ENCODE results near the gene FGA.

DNA sequence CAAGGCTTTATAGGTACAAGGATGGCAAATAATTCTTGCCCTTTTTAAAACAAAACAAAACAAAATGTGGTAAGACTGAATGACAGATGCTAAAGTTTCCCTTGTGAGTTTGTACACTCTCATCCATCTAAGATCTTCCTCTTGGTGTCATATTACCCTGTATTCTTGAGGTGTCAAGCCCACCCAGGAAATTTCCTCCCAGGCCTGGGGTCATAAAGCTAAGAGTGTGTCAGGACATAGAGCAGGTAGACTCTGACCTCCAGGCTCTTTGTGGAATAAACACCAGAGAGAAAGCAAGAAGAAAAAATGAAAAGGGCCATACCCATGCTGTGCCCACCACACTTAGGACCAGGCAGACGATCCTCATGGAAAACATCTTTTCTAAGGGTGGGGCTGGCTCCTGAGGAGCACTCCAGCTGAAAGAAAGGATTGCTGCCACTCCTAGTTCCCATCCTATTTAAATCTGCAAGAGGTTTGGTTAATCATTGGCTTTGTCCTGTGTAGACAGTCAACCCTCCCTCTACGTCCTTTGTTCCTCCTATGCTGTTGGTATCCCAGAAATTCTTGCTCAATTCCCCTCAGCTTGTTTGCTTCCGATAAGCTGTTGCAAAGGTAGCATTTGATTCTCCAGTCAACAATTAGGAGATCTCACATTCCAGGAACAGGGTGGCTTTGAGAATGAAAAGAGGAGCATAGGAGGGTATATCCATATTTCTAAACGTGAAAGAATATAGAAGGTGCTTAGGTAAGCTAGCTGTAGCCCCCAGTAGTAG is at the start of gene FGA:
Gene FGA (minus strand): TSS at position 431 of the 773 bp plus-strand sequence.
- RRBS, result no CpG with 5 or more reads among the region's 4 CpGs

DNA sequence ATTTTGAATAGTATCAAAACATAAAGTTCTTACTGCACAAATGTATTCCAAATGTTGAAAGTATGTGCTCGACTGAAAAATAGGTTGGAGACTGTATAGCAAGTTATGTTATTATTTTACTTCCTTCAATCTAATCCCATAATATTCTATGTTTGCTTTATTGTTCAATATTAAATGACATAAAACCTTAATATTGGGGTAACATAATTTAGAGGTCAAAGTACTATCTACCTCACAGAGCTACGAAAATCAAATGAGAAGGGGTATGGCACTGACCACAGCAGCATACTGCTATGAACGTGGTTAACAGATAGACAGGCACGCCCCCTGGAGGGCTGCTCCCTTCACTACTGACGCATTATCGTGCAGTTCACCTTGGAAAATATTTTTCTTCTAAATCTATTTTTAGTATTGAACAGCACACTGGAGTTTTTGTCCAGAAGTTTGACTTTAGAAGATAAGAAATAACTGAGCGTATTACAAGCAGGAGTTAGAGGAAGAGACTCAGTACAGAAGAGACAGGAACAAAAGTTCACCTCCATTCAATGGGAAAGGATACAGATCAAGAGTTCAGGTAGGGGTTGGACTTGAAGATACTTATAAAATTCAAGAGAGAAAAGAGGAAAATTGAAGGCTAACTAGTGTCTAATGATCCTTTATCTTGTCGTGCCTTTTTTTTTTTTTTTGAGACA is 22.8 kb downstream of the MAP9 start:
- RRBS, result no CpG with 5 or more reads among the region's 8 CpGs

GRCh38 chr4:155544396-155544817 is 122.2 kb upstream of the GUCY1A1 start:
- RRBS, result no CpG with 5 or more reads among the region's 3 CpGs

- RRBS, result no CpG with 5 or more reads among the region's 4 CpGs
Measured at GRCh38 chr4:155570053-155570415, 96.6 kb upstream of the GUCY1A1 start.

GRCh38 chr4:155854551-155854945 is 11.5 kb downstream of the ASIC5 start:
- RRBS, result no CpG with 5 or more reads among the region's 3 CpGs

GRCh38 chr4:155935353-155935740 is 18.3 kb downstream of the CTSO start:
- RRBS, result no CpG with 5 or more reads among the region's 4 CpGs

DNA sequence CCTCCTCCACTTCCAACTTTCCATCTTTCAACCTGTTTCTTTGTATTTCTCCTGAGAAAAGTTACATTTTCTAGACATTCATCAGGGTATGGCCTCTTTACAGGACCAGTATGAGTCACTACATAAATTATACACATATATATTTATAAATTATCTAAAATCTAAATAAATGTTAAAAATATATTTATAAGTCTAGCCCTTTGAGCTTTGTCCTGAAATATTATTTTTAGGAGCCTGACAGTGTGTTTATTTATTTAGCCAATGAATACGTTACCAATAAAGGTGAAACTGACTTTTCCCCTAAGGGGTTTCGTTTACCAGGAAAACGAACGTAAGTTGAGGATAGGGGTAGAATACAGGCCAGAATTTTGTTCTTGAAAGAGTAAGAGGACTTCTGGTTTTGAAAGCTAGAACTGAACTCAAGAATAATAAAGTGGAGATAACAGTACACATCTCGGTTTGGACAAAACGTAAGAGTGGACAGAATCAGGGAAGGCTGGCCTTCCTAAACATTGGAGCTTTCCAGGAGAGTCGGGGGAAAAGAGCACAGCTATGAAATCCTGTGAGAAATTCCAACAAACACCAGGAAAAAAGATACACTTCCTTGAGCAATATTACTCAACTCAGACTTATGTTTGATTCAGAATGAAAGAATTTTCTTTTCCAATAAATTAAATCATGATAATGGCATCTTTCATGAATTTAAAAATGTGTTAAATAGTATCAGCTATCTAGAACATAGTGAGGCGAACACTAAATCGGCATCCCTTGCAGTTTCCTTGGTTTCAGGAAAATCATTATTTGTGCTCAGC is 1.3 kb downstream of the CTSO start:
- RRBS, result no CpG with 5 or more reads among the region's 9 CpGs

DNA sequence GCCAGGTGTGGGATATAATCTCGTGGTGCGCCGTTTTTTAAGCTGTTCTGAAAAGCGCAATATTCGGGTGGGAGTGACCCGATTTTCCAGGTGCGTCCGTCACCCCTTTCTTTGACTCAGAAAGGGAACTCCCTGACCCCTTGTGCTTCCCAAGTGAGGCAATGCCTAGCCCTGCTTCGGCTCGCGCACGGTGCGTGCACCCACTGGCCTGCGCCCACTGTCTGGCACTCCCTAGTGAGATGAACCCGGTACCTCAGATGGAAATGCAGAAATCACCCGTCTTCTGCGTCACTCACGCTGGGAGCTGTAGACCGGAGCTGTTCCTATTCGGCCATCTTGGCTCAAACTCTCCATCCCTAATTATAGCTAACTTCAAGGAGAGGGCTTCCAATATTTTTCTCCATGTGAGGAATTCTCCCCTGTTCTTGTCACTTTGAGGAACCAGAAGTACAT is 82.9 kb downstream of the GASK1B start:
- RRBS, result no CpG with 5 or more reads among the region's 20 CpGs

DNA sequence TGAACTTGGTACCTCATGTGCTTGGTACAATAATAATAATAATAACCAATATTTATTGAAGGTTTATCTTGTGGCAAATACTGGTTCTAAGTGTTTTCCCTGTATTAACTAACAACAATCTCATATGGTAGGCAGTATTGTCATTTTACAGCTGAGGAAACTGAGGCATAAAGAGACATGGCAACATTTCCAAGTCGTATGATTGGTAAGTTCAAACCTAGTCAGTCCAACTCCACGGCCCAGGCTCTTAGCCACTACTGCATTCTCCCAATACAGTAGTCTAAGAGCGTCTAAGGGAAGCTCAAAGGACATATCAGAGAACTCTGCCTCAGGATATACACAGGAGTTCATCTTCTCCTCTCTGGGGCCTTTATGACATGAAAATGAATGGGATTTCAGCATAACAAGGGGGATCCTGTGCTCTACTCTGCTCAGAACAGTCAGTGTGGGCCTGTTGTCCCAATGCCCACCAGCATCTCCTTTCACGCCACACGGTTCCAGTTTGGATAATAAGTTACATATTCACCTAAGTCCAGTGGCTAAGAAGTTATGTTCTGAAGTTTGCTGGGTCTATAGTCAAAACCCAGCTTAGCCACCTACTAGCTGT is 4.3 kb downstream of the GASK1B start:
- RRBS, result no CpG with 5 or more reads among the region's 5 CpGs

DNA sequence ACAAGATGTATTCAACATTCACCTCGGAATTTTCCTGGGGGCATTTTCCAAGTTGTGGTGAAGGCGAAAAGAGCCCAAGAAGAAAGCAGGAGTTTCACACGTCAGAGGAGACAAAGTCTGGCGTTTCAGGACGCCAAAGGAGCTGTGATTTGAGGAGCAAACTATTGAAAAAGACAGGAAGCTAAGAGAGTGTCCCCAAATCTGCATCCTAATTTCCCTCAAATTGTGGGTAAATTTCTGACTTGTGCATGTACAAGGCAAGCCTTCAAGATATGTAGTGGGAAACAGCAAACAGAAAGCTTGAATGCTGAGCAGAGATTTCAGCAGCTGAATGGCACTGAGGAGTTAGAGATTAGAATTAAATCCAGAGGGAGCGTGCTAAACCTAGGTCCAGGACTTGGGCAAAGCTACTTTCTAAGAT is 9.2 kb upstream of the GASK1B start:
- RRBS, result no CpG with 5 or more reads among the region's 6 CpGs

DNA sequence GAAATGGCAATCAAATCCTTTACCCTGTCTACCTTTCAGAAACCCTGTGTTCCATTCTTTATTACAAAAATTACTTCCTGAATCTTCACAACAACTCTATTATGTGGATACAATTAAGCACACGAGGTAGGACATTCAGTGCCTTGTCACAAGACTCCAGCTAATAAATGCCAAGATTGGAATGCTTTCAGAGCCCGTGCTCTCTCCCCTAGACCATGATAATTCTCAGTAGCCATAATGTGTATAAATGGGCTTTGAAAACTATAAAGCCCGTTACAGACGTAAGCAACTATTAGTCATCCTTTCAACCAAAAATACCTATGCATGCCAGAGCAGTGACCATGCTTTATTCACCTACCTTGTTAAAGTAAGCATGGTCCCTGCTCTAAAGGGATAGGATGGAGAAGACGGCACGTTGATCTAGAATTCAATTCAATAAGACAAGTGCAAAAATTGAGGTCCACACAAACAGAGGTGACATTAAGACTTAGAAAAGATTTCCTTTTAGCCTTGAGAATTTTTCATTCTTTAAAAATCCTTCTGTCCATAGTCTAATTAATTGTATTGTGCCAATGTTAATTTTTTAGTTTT is 2.5 kb downstream of the RXFP1 start:
- RRBS, result no CpG with 5 or more reads among the region's 6 CpGs

DNA sequence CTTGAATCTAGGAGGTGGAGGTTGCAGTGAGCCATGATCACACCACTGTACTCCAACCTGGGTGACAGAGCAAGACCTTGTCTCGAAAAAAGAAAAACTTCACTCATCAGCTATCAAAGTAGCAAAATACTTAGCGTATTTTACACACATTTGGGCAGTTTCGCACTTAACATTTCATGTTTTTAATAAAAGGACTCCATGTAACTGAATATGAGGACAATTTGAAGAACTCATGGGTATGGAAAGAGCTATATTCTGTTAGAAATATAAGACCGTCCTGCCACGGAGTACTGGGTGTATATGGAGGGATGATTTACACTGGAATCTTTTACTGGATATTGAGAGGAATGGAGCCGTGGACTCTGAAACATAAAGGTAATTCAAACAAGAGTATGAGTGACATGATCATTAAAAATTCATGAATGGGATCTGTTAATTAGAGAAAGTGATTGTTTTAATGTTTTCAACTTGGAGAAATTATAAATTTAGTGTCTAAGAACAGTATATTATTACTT is 17.1 kb downstream of the PPID start:
- RRBS, result no CpG with 5 or more reads among the region's 6 CpGs

- RRBS, result no CpG with 5 or more reads among the region's 5 CpGs
Measured at GRCh38 chr4:158779462-158779872, 10.6 kb downstream of the FNIP2 start.

DNA sequence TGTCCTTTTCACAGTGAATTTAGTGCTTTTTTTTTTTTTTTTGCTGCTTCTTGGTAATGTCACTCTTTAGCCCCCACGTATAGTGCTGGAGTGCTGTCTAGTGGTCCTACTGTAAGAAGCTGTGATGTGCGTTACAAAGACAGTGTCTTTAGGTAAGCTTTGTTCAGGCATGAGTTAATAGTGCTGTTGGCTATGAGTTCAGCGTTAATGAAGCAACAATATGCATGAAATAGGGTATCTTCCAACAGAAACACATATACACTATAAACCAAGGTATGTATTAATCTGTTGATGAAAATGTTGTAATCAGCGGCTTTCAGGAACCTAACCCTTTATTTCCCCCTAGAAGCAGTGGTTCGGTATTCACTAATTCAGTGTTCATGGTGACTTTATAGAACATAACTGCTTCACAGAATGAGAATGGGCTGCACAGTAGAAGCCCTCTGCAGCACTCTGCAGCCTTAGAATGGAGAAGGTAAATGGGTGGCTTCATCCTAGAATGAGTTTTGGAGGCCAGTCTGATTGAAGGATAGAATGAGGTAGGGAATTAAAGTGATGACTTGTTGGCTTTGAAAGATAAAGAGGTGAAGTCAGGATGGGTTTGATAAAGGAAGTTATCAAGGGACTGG is 23.6 kb downstream of the FNIP2 start:
- RRBS, result no CpG with 5 or more reads among the region's 5 CpGs

- RRBS, result no CpG with 5 or more reads among the region's 25 CpGs
Measured at GRCh38 chr4:158795466-158796299, 26.9 kb downstream of the FNIP2 start.

- RRBS, result no CpG with 5 or more reads among the region's 1 CpG
Measured at GRCh38 chr4:158821200-158821683, 52.4 kb downstream of the FNIP2 start.

GRCh38 chr4:158824622-158825285 is 55.9 kb downstream of the FNIP2 start:
- RRBS, result no CpG with 5 or more reads among the region's 5 CpGs

DNA sequence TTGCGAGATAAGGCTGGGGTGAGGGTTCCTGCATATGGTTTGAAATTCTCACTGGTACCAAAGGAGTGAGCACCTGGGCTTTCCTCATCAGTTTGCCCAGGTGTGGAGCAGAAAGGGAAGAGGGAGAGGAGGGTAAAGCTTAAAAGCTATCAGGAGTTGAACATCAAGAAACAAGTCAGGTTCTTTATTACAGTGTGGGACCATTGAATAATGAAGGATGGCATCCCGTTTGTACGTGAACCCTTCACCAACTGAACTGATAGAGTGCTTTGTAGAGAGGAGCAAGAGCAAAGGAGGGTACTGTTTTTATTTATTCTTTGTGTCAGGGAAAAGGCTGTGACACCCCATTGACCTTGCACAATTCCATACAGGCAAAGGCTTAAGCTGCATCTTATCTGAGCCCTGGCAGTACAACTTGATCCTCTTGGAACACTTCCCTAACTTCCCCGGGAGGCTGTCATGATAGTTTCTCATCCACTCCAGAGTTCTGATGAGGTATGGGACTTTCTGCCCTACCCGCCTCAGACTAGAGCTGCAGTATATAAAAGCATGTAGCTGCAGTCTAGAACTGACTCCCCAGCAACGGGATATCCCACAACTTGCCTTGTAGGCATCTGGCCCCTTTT is 72.5 kb downstream of the FNIP2 start:
- RRBS, result no CpG with 5 or more reads among the region's 6 CpGs

DNA sequence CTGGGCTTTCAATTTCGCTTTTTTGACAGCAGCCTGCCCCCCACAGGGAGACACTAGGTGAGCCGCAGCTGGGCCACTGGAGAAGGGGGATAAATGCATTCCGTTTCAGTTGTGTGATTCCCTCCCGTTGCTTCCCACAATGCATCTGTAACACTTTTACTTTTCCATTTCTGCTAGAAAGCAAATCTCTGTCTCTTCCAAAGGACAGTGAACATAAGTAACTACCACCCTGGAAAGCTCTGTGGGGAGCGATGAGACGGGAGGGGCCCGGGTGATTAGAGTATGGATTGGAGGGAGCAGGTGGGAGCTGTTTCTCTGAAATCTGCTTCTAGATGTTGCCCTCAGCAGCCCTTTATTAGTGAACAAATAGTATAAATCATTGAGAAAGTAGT is 18.3 kb downstream of the C4orf45 start:
- RRBS, result no CpG with 5 or more reads among the region's 7 CpGs